Duodenum (tissue), 1 donor: ENCODE results near the gene PDHA2.

DNA sequence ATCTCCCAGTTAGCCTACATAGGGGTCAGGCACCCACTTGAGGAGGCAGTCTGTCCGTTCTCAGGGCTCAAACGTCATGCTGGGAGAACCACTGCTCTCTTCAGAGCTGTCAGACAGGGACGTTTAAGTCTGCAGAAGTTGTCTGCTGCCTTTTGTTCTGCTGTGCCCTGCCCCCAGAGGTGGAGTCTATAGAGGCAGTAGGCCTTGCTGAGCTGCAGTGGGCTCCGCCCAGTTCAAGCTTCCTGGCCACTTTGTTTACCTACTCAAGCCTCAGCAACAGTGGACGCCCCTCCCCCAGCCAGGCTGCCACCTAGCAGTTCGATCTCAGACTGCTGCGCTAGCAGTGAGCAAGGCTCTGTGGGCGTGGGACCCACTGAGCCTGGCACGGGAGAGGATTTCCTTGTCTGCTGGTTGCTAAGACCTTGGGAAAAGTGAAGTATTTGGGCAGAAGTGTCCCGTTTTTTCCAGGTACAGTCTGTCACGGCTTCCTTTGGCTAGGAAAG, 59.7 kb upstream of the SMARCAD1 start:
- PRO-cap, result no peak

GRCh38 chr4:94459626-94459995, 7.9 kb downstream of the PDLIM5 start:
- PRO-cap, result no peak

- PRO-cap, result no peak
Measured at GRCh38 chr4:94488416-94489291, 36.9 kb downstream of the PDLIM5 start.

DNA sequence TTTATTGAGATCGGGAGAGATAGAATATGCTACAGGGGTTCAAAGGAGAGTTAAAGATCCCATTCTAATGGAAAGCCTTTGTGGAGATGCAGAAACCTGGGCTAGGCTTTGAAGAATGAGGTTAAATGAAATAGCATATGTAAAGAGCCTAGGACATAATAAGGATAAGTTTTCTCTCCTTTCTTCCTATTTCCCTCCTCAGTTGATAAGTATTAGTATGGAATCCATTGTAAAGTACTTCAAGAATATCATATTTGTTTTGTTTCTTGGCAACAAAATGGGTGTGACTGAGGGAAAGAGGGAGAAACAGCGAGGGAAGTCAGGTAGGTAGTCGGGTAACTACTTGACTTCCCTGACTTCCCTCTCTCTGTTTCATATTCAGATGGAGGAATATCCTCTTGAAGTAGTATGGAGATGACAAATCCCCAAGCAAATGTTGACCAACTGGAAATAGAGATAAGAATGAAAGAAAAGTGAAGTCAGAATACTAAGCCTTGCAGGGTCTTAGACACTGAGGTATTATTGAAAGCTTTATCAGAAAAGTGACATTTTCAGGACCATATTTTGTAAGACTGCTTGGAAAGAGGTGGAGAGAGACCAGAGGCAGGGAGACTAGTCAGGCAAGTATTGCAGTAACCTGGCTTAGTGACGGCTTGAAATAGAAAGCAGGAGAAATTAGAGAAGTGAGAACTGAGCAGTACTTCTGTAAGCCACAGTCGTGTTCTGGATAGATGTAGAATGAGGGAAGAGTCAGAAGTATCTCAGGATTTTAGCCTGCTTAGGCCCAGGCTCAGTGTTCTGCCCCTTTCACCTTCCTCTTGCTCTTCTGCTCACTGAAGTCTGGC, 83.0 kb downstream of the PDLIM5 start:
- PRO-cap, result no peak

- PRO-cap, result no peak
Measured at GRCh38 chr4:94590471-94591042, 138.8 kb downstream of the PDLIM5 start.

DNA sequence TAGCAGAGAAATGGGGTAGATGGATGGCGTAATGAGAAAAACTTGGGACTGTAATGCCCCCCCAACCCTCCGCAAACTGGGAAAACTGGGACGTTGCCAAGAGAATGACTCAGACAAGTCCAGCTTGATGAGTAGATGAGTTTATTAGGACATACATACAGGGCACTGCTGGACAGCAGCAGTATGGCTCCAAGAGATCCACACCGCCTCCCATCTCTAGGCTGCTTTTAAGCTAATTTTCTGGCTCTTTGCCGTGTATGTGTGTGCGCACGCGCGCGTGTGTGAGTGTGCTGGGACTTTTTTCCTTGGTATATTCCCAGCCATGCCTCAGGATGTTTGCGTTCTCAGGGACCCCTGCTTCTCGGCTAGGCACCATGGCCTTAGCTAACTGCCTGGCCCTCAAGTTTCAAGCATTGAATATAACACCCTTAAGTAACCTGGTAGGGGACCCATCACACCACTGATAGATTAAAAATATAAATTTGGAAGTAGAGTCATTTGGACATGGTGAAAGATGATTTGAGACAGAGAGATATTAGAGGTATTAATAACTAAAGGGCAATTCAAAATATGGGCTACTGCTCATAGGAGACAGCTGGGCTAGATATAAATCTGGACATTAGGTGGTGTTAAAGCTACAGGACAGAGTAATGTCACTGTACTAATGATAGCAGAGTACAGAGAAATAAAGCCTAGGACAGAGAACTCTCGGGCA, 151.8 kb downstream of the PDLIM5 start:
- PRO-cap, result no peak

- PRO-cap, result no peak
Measured at GRCh38 chr4:94849219-94849675, 91.5 kb downstream of the BMPR1B start.

DNA sequence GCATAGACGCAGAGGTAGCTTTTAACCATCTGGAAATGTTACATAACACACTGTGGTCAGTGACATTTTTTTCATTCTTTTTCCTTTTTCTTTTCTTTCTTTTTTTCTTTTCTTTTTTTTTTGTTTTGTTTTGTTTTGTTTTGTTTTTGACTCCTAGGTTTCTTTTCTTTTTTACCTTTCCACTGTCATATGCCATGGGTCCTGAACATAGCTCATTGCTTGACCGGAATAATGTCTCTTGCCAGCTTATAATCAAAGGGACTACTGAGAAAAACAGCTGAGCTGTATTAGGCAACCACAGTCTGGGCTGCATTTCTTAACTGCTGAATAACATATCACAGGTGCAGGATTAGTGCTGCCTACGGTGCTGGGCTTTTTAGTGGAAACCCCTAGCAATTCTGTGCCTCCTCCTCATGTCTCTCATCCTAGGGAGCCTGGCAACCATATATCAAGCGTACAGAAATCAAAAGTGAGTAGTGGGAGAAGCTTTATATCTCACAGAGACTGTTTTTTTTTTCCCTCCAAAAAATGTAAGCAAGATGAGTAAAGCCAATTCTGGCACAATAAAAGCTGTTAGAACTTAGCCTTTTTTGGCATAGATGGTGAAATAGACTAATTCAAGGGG, 333.5 kb downstream of the BMPR1B start:
- PRO-cap, result no peak

- PRO-cap, result no peak
Measured at GRCh38 chr4:95839914-95840259, at the start of gene PDHA2. PDHA2 (plus strand) TSS chr4:95840093.

GRCh38 chr4:97866765-97867206, 276.5 kb downstream of the STPG2 start:
- PRO-cap, result no peak

GRCh38 chr4:97903463-97903876, 239.8 kb downstream of the STPG2 start:
- PRO-cap, result no peak

DNA sequence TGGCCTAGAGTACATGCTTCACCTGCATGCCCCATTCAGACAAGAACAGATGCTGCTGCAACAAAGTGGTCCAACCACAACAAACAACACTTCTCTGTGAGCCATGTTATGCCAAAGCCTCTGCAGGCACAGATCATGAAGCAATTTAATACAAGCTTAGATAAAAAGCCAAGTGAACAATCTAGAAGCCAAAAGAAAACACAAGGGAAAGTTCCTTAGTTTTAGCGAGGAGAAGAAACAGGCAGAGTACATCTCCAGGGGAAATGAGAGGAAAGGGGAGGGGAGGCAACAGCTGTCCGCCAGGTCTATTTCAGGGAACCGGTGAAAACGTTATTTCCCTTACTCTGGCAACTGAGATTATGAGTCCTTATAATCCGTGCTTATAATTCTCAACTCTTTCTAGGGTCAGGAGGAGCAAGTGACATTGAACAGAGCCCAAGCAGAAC, 92.6 kb downstream of the TSPAN5 start:
- PRO-cap, result no peak

- PRO-cap, result no peak
Measured at GRCh38 chr4:98661586-98662085, 3.2 kb upstream of the TSPAN5 start.

- PRO-cap, result no peak
Measured at GRCh38 chr4:98932474-98933100, 3.7 kb upstream of the EIF4E start.

GRCh38 chr4:98995009-98995596, 418 bp upstream of the METAP1 start:
- PRO-cap, result unidirectional peak, minus-strand start at chr4:98995301; bidirectional peak, plus-strand start at chr4:98995727, minus-strand start at chr4:98995433

GRCh38 chr4:99155124-99155415, 11.0 kb upstream of the ADH4 start:
- PRO-cap, result no peak

GRCh38 chr4:99202541-99203200, 16.4 kb downstream of the ADH6 start:
- PRO-cap, result no peak

DNA sequence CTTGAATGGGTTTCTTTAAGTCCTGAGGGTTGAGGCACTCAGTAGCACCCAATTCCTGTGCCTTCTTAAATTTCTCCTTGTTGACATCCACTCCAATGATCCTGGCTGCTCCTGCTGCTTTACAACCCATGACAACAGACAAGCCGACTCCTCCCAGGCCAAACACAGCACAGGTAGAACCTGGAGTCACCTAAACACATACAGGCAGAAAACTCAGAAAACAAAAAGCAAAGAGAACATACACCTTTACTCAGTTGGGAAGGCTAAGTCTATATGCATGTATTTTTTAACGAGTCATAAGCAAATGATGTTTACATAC, 10.3 kb downstream of the ADH6 start:
- PRO-cap, result no peak

DNA sequence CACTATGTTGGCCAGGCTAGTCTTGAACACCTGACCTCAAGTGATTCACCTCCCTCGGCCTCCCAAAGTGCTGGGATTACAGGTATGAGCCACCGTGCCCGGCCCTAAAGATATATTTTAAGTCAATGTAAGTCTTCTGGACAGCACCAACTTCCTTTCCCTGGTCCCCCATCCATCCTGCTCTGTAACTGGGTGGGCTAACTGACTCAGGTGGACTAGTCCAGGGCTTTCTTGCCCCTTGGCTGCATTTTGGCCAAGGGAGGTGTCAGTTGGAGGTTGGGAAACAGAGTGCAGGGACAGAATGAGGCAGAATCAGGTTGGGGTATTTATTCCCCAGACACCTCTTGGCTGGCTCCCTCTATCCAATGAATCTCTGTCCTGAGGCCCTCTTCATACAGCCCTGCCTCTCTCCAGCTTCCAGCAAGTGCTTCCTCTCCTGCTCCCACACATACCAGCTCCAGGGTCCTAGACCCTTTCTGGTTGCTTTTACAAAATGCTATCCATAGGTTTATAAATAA, 25.6 kb upstream of the ADH7 start:
- PRO-cap, result no peak

DNA sequence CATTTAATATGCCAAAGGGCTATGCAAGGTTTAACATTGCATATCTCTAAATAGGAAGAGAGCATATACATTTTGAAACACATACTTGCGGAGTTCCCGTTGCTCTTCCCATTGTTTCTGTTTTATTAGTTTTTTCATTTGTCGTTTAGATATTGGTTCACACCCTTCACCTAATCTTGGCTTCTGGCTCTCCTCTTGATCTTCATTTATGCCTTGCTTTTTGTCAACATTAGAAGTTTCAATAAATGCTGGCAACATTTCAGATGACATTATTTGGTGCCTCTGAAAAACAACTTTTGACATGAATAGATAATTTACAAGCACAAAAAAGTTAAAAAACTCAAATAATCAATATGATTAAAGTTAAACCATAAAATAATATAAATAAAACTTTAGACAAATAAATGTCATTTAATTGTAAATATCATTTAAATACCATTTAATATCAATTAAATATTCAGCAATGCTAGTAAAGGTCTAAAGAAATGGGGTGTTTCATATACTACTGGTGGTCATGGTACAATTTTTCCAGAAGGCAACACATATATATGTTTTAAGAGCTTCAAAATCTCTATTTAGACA, 4.7 kb downstream of the TRMT10A start:
- PRO-cap, result no peak